Endodermal cell (in vitro differentiated cells): ENCODE measurements around the genes TMEM185A and GABRE.

DNA sequence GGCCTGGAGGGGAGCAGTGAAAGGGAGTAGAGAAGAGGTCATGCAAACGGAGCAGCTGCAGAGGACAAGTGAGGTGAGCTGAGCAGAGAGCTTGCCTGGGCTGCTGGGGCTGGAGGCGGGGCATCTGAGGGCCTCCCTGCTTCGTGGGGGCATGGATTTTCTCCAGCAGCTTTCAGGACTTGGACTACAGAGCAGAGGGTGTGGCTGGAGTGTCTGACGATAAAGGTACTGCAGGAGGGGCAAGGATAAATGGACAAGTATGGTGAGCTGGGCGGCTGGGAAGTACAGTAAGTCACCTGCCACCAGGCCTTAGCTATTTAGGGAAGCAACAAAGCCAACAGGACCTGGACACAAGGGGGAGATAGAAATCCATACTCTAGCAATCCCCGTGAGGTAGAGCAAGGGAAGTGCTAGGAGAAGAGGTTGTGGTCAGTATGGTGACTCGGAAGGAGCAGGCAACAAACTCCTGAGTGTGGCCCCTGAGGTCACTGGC is 11.1 kb downstream of the IDS start:
- PRO-cap = no peak

DNA sequence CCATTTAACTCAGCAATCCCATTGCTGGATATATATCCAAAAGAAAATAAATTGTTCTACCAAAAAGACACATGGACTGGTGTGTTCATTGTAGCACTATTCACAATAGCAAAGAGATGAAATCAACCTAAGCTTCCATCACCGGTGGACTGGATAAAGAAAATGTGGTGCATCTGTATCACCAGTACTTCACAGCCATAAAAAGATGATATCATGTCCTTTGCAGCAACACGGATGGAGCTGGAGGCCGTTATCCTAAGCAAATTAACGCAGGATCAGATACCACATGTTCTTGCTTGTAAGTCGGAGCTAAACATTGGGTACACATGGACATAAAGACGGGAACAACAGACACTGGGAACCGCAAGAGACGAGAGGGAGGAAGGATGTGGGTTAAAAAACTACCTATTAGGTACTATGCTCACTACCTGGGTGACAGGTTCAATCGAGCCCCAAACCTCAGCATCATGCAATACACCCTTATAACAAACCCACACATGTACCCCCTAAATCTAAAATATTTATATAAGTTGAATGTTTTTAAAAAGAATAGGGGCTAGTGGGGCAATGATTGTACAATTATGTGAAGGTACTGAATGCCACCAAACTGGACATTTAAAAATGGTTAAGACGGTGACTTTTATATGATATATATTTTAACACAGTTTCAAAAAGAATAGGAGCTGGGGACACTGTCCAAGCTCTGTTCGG is 16.4 kb upstream of the IDS start:
- PRO-cap = no peak

GRCh38 chrX:149525913-149526648 is 14.7 kb upstream of the EOLA1 start:
- PRO-cap = no peak

DNA sequence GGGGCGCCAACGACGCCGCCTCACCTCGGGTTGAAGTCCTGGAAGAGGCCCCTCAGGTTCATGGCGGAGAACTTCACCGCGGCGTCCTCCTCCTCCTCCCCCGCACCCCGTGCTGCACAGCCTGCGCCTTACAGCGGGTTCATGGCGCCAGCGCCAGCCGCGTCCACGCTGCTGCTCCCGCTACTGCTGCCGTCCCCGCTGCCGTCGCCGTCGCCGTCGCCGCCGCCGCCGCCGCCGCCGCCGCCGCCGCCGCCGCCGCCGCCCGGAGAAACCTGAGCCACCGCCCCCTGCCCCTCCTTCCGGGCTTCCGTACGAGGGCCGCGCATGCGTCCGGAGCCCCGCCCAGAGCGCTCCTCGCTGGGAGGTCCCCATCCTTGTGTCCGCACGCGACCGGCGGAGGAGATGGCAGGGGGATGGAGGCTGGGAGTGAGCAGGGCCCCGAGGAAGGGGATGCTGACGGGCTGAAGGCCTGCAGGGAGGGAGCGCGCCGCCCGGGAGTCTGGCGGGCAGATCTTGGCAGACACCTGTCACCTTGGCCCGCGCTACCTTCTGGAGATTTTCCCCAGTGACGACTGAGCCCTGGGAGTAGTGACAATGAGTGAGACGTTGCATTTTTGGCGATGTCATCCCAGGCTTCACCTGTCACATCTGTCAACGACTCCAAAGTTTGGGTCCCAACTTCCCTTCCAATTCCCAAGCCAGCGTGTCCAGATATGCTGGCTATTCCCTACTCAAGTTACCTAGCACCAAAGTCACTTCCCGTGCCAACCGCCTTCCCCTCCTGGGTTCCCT is at the start of gene TMEM185A:
Gene TMEM185A (minus strand): TSS at position 274 of the 792 bp plus-strand sequence.
- PRO-cap = bidirectional peak, plus-strand start at position 379 of the sequence, minus-strand start at position 218 of the sequence

GRCh38 chrX:150366944-150367380 is 3.8 kb downstream of the MAMLD1 start:
- PRO-cap = no peak

DNA sequence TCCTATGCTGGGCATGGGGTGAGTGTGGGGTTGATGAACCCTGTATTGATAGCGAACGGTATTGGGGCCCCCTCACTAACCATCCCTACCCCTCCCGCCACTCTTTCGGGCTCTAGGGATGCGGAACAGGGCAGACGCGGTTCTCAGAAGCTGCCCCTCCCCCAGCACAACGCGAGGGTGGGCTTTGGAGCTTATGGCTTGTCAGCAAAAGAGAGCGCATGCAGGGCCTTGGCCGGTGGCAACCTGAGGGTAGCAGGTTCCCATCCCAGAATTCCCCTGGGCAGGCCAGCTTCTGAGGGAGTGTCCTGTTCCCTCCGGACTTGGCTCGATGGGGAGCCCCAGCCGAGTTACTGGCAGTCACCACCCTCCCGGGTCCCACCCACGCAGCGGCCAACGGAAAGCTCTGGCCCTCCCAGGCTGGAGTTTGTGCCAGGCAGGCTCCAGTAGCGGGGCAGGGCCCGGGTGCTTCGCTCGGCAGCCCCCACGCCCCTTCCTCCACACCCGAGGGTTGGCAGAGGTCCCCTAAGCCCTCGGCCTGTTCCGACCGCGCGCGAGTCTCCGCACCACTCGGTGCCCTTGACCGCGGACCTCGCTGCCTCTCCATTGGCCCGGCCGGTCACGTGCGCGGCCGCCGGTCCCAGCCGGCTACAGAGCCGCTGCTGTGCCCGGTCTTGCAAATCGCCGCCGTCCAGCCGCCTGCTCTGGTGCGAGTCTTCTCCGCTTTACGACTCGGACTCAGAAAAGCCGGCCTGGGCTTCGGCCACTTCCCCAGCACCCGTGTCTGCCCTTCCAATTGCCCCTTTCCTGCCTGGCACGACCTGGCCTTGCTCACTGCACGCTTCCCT is 20.9 kb upstream of the MTM1 start:
- PRO-cap = bidirectional peak, plus-strand start at position 676 of the sequence, minus-strand start at position 578 of the sequence

- PRO-cap = no peak
Observed at GRCh38 chrX:150568224-150568439, 289 bp upstream of the MTM1 start.

- PRO-cap = no peak
Observed at GRCh38 chrX:150572011-150572715, 3.7 kb downstream of the MTM1 start.

- PRO-cap = bidirectional peak, plus-strand start at chrX:151722727, minus-strand start at chrX:151722633
Observed at GRCh38 chrX:151722346-151722780, 6.5 kb downstream of the FATE1 start.

- PRO-cap = bidirectional peak, plus-strand start at chrX:151974790, minus-strand start at chrX:151974676
Observed at GRCh38 chrX:151973907-151975098, at the start of gene GABRE. TSS of gene GABRE (minus strand) at chrX:151974676.

GRCh38 chrX:152026191-152026578 is 51.7 kb upstream of the GABRE start:
- PRO-cap = no peak

GRCh38 chrX:152914887-152916106 is 17.4 kb downstream of the ZNF185 start:
- PRO-cap = no peak

DNA sequence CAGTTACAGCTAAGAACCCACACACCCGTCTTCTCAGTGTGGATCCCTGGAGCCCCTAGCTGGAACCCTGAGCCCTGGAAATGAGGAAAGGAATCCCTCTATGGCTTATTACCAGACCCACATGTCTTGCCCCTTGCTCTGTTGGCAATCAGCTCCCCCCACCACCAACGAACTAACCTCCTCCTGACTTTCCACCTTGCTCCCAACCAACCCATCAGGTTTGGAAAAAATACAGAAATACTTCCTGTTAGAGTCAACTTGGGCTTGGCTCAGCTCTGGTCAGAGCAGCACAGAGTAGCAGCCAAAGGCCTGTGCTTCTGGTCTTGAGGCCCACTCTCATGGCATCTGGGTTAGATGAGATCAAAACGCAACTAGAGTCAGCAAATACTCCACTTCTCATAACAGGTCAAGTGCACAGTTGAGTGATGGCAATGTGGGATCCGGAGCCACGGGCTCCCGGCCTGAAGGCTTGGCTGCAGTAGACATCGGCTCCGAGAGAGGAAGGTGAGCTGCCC is 34.7 kb downstream of the ZNF185 start:
- PRO-cap = no peak

DNA sequence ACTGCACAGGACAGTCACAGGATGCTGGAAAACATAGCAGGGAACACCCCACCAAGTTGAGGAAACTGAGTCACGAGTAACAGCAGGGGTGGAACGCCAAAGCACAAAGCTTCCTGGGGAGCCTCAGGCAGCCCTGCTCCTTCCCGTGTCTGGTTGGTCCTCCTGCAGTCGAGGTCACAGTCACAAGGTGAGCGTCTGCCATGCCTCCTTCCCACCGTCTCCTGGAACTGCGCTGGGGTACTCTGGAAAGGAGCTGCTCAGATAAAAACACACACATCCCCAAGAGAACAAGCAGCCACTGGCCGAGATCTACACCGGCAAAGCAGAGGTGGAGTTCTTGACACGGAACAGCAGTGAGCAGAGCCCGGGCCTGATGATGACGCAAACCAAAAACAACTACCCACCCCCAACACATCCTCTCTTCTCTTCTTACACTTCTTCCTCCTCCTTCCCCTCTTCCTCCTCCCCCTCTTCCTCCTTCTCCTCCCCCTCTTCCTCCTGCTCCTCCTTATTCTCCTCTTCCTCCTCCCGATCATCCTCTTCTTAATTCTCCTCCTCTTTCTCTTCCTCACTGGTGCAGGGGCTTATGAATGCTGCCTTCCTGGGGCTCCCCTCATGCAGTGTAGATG is 4.7 kb downstream of the PNMA5 start:
- PRO-cap = no peak

- PRO-cap = unidirectional peak, minus-strand start at chrX:153056717
Observed at GRCh38 chrX:153056629-153056775, 232 bp downstream of the PNMA3 start.

- PRO-cap = no peak
Observed at GRCh38 chrX:153334776-153335189, 830 bp downstream of the ZNF275 start.

DNA sequence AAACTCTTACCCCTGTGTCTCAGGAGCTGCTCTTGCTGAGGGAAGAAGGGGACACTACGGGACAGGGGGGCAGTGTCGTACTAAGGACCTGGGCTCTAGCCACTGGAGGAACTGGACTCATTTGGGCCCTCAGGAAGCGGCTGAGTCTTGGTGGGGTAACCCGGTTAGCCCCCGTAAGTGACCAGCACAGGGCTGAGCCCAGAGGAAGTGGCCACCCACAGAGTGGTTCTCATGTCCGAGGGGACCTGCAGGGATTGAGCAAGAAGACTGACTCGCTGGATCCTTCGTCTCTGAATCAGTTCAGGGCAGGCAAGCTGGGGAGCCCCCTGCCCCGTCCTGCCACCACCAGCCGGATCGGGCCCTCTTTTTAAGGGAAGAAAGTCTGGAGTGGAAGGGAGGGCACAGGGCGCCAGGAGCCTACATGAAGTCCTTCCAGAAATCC is 741 bp upstream of the BGN start:
- PRO-cap = no peak

- PRO-cap = no peak
Observed at GRCh38 chrX:153520937-153521579, 3.6 kb downstream of the ATP2B3 start.

GRCh38 chrX:153582946-153583267 is 16.0 kb downstream of the CCNQ start:
- PRO-cap = no peak

GRCh38 chrX:153673010-153673413 is 601 bp downstream of the PNCK start:
- PRO-cap = no peak